ENCODE measurements around the gene GTF3C4.

- PRO-cap: no peak
CAGE:
- cytosol, long polyA plus RNA: no peak
- long polyA plus RNA: no peak
- nucleus, long polyA plus RNA: no peak
Observed at GRCh38 chr9:132327992-132328629, 26.7 kb downstream of the SETX start.

- PRO-cap: no peak
CAGE:
- cytosol, long polyA plus RNA: no peak
- long polyA plus RNA: no peak
- nucleus, long polyA plus RNA: no peak
Observed at GRCh38 chr9:132662370-132662805, 7.4 kb downstream of the DDX31 start.

DNA sequence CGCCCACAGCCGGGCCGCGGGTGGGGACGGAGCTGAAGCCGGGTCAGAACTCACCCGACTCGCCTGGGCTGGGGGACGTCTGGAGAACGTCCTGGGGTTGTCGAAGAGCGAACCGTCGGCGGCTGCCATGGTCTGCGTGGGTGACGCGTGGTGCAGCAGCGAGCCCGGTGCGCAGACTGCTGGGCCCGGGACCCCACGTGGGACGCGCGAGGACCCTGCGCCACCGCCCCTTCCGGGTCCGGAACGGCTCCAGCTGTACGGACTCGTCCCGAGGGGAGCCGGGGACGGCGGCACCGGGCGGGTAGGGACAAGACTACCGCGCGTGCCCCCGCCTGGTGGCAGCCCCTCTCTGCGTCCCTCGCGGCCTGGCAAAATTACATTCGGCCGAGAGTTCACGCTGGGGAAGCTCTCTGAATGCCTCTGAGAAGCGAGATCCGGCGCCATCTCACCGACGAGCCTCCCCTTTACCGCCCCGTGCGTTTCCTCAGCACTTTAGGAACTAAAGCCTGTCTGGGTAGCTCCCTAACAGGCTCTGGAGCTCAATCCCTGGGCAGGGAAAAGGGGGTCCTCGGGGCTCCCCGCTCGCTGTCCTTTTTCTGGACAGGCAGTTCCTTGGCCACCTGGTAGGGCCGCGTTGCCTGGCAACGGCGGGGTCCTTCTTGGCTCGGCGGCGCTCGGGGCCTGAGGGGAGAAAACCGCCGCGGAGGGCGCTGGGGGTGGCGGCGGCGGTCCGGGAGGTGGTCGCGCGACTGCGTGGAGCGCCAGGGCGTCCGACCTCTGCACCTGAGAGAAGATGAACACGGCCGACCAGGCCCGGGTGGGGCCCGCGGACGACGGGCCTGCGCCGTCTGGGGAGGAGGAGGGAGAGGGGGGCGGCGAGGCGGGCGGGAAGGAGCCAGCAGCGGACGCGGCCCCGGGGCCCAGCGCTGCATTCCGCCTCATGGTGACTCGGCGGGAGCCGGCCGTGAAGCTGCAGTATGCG lies at the start of gene GTF3C4:
TSS of gene GTF3C4 (plus strand) at position 659 of the 982 bp plus-strand sequence.
- PRO-cap: bidirectional peak, plus-strand start at position 258 of the sequence, minus-strand start at position 178 of the sequence
CAGE:
- cytosol, long polyA plus RNA: no peak
- long polyA plus RNA: no peak
- nucleus, long polyA plus RNA: start-site peak on the minus strand centred at position 404 of the sequence, 437 bp wide, 18 and 145 reads in 2 replicates

DNA sequence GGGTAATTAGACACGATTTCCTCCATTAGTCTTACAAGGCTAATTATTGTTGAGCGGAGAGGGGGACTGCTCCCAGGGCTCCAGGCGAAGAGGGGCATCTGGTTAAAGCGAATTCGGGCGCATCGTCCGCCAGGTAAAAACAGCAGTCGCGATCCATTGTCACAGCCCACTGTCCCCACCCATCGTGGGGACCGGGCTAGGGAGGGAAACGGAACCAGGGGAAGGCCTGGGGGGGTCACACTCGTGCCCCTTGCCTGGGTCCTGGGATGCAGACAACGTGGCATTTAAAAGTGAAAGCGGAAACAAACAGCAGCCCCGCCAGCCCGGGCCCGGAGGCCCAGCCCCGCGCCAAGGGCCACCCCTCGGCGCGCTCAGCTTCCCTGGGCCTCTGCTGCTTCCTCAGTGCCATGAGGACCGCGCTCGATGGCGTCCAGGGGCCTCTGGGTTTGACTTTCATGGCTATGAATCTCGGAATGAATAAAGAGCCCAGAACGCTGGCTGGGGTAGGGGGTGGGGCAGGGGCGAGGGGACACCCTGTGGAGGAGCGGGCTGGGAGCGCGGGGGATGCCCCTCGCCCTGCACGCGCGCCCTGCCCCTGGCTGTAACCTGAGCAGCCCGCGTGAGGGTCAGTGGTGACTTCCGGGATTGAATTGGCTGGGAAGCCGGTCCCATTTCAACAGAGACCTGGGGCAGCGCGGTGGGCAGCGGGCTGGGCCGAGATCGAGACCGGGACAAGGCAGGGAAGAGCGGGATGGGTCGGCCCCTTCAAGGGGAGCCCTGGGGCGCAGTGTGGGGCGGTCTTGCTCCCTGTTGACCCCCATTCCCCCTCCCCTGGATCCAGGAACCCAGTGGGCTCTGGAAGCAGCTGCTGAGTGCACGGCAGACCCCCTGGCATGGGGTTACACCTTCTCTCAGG lies 99.9 kb downstream of the GTF3C4 start:
- PRO-cap: no peak
CAGE:
- cytosol, long polyA plus RNA: no peak
- long polyA plus RNA: no peak
- nucleus, long polyA plus RNA: no peak

GRCh38 chr9:132806954-132807587 lies 71.0 kb downstream of the AK8 start:
- PRO-cap: no peak
CAGE:
- cytosol, long polyA plus RNA: no peak
- long polyA plus RNA: no peak
- nucleus, long polyA plus RNA: no peak

DNA sequence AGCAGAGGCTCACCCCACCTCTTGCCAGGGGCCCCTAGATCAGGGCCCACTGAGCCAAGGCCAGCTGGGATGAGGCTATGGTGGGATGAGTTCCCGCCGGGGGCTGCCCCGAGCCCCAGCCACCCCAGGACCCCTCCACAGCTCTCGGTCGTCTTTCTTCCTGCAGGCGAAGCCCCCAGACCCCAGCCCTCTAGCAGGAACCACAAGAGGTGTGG lies 11.8 kb downstream of the RALGDS start:
- PRO-cap: no peak
CAGE:
- cytosol, long polyA plus RNA: no peak
- long polyA plus RNA: no peak
- nucleus, long polyA plus RNA: no peak

DNA sequence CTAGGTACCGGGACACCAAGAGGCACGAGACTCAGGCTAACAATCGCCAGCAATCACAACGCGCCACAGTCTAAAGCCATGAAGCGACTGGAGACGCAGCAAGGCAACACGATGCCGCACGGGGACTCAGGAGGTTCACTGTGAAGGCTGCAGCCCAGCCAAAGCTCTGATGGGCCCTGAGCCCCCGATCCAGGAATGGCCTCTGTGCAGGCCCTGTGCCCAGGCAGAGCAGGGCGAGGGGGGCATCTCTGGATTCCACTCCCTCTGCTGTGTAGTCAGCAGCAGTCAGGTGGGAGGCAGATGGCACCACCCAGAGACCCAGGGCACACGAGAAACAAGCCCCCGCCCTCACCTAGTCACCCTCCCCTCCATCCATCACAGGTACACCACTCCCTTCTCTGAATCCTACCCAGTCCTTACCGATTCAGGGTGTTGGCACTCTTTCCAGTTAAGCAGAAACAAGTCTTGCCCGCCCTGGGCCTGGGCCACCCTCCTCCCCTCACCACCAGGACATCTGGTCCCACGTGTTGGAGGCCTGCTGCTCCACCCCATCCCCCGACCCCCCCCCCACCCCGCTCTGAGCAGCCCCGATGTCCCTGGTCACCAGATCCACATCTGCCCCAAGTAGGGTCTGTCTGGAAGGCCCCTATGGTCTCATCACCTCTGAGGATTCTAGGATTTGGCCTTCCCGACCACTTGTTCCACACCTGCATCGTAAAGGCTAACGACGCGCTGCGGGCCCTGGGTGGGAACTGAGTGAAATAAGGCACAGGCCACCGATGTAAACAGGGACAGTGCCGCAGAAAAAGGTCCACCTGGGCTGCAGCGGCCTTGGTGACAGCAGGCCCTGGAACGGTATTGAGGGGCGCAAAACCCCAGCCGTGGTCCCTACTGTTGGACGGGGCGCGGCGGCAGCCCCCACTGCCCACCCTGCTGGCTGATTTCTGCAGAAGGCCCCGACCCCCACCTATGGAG lies 883 bp downstream of the RALGDS start:
- PRO-cap: no peak
CAGE:
- cytosol, long polyA plus RNA: no peak
- long polyA plus RNA: no peak
- nucleus, long polyA plus RNA: no peak

DNA sequence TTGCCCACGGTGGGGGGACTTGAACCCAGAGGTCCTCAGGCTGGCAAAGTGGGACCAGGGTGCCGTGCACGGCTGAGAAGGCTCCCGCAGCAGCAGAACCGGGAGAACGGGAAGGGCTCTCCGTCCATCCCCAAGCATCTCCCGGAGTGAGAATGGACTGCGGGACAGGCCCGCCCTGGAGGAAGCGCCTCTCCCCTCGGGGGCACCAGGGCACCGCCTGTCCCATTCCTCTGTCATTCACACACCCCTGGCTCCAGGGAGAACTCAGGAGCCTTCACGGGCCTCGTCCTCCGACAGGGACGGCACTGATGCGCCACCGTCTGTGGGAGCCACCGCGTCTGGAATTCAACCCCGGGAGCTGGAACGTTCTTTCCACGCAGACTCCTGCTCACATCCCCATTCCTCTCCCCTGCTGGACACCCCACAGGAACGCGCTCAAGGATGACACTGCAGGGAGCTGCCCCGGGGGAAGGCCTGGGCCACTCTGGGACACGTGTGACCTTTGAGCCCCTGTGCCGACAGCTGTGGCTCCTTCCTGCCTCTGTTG lies 16.4 kb upstream of the OBP2B start:
- PRO-cap: no peak
CAGE:
- cytosol, long polyA plus RNA: no peak
- long polyA plus RNA: no peak
- nucleus, long polyA plus RNA: no peak

GRCh38 chr9:133250616-133251327 lies 41.7 kb upstream of the OBP2B start:
- PRO-cap: no peak
CAGE:
- cytosol, long polyA plus RNA: no peak
- long polyA plus RNA: no peak
- nucleus, long polyA plus RNA: no peak

GRCh38 chr9:133272901-133273725 lies 62.9 kb downstream of the SURF6 start:
- PRO-cap: no peak
CAGE:
- cytosol, long polyA plus RNA: no peak
- long polyA plus RNA: no peak
- nucleus, long polyA plus RNA: no peak

GRCh38 chr9:133371250-133372427 lies 4.2 kb downstream of the SURF4 start:
- PRO-cap: no peak
CAGE:
- cytosol, long polyA plus RNA: no peak
- long polyA plus RNA: no peak
- nucleus, long polyA plus RNA: no peak

DNA sequence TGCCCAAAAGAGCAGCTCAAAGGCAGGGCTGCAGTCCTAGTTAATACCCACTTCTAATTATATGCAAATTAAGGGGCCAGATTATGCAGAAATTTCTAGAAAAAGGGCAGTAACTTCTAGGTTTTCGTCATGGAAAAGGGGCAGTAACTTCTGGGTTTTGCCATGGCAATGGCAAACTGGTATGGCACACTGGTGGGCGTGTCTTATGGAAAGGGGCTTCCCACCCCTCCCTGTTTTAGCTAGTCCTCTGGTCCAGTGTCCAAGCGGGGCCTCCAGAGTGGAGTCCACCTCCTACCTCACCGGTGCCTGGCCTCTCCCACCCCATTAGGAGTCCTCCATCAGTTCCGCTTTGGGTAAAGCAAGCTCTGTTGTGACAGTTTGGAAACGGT lies 5.6 kb downstream of the ADAMTS13 start:
- PRO-cap: no peak
CAGE:
- cytosol, long polyA plus RNA: no peak
- long polyA plus RNA: no peak
- nucleus, long polyA plus RNA: no peak

DNA sequence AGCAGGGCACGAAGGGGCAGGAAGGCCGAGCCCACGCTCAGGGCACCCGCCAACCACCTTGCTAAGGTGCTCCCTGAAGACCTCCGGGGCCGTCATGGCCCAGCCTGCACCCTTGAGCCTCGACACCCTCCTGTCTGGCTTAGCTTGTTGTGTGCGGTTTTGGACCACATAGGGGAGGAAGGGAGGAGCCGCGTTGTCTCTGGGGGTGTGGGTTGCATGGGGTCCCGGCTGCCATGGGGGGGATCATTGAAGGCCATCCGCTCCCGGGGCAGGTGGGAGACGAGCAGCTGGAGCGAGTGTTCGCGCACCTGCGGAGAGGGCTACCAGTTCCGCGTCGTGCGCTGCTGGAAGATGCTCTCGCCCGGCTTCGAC lies 33.5 kb downstream of the ADAMTSL2 start:
- PRO-cap: no peak
CAGE:
- cytosol, long polyA plus RNA: no peak
- long polyA plus RNA: no peak
- nucleus, long polyA plus RNA: no peak

- PRO-cap: no peak
CAGE:
- cytosol, long polyA plus RNA: no peak
- long polyA plus RNA: no peak
- nucleus, long polyA plus RNA: no peak
Observed at GRCh38 chr9:133658046-133658561, 21.9 kb downstream of the DBH start.

DNA sequence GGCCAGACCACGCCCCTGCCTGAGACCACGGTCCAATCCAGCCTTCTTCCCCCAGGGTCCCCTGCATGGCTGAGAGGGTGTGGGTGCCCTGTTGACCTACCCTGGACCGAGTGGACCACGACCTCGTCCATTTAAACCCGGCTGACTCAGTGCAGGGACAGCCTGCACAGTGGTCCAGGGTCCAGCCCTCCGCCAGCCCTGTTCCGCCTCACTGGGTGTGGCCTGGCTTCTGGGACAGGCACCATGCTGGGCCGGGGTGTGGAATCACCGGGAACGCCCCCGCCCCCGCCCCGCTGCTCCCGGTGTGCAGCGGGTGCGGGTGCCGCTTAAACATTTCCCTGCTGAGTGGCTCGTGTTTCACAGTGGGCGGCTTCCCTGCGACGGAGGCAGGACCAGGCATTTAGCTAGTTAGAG lies 22.4 kb downstream of the DBH start:
- PRO-cap: no peak
CAGE:
- cytosol, long polyA plus RNA: no peak
- long polyA plus RNA: no peak
- nucleus, long polyA plus RNA: no peak

- PRO-cap: no peak
CAGE:
- cytosol, long polyA plus RNA: no peak
- long polyA plus RNA: no peak
- nucleus, long polyA plus RNA: no peak
Observed at GRCh38 chr9:133700617-133701985, 37.1 kb downstream of the SARDH start.

GRCh38 chr9:133711620-133712338 lies 26.4 kb downstream of the SARDH start:
- PRO-cap: no peak
CAGE:
- cytosol, long polyA plus RNA: no peak
- long polyA plus RNA: no peak
- nucleus, long polyA plus RNA: no peak

GRCh38 chr9:133713389-133713765 lies 24.8 kb downstream of the SARDH start:
- PRO-cap: no peak
CAGE:
- cytosol, long polyA plus RNA: no peak
- long polyA plus RNA: no peak
- nucleus, long polyA plus RNA: no peak

DNA sequence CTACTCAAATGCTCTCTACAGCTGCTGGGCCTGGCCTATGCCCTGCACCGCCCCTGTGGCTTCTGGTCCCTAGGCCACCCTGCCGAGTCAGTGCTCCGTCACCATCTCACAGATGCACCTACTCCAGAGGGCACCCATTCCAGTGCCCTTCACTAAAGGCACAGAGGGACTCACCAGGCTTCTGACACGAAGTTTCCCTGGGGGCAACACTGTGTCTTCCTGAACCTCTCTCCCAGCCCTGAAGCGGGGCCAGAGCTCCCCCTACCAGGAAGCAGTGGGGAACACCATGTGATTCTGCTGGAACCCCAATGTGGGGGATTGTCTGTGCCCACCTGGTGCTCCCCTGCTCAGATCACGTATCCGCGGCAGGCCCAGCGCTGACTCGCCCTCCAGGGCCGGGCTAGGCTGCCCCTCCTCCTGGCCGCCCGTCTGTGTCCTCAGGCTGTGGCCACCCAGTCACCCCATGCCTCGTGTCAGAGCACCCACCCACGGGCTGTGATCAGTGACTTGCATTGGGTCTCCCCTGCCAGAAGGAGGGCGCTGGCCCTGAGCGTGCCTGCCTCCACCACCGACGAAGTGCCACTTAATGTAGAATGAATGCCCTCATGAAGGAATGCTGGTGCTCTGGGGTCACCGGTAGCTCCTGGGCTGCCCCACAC lies 22.3 kb downstream of the SARDH start:
- PRO-cap: no peak
CAGE:
- cytosol, long polyA plus RNA: no peak
- long polyA plus RNA: no peak
- nucleus, long polyA plus RNA: no peak

DNA sequence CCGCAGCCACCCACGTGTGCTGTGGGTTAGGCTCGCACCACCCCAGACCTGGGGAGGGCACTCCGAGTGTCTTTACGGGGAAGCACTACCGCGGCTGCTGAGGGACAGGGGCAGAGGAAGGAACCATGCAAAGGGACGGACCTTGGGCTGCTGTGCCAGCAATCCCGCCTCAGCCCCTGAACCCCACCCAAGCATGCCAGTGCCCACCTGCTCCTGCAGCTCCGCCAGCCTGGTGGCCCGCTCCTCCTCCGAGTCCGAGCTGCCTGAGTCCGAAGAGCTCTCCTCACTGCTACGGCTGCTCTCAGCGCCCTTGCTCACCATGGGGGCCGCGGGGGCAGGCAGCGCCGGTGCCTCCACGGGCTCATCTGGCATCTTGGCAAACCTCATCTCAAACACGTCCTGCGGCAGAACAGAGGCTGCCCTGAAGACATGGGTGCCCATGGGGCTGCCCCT lies 16.3 kb downstream of the BRD3OS start:
- PRO-cap: no peak
CAGE:
- cytosol, long polyA plus RNA: no peak
- long polyA plus RNA: no peak
- nucleus, long polyA plus RNA: no peak